Epithelial cell of proximal tubule (primary cell): Measurements from ENCODE around the genes FAM180A and TBXAS1.

- RAMPAGE, long total RNA: no peak
- RRBS: no CpG with 5 or more reads among the region's 26 CpGs
These were observed 21.5 kb downstream of the SLC13A4 start for GRCh38 chr7:135706099-135707241.

DNA sequence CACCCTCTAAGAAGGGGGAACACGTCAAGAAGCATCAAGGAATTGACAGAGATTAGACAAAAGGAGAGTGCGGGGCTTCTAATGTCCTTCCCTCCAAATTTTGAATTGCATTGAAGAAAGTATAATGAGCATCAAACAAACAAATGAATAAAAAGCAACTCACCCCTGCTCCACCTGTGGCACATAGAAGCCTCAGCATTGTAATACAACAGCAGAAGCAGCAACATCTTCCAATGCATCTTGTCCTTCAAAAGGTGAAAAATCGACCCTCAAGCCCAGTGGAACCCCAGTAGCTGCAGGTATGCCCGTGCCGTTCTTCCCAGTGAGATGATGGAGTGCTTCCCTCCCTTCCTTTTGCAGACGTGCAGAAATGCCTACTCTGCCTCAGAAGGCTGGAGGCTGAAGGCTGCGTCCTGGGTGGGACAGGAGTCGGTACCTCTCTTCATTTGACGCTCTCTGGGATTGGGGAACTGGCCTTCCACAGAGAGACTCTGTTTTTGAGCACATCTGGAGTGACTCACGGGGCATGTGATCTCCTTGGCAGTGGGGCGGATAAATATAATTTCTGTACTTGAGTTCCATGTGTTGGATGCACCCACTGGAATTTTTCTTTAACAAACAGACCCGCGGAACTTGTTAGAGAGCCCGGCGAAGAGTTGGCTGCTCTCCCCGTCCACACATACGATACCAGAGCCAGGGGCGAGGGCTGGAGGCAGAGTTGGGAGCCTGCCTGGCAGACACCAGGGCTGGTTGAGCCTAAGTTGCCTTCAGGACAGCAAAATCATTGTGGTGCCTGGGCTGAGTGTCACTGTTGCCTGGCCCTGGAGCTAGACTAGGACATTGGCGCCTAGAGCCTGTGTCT, at the start of gene FAM180A:
Gene FAM180A (minus strand): TSS at position 472 of the 862 bp plus-strand sequence.
- RAMPAGE, long total RNA: no peak
- RRBS: no CpG with 5 or more reads among the region's 19 CpGs

GRCh38 chr7:136405956-136406696, 429.0 kb upstream of the MTPN start:
- RAMPAGE, long total RNA: no peak
- RRBS: no CpG with 5 or more reads among the region's 17 CpGs

- RAMPAGE, long total RNA: no peak
- RRBS: no CpG with 5 or more reads among the region's 7 CpGs
These were observed 29.8 kb upstream of the DGKI start for GRCh38 chr7:137876336-137877271.

- RAMPAGE, long total RNA: no peak
- RRBS: no CpG with 5 or more reads among the region's 7 CpGs
These were observed 48.2 kb downstream of the CREB3L2 start for GRCh38 chr7:137953521-137954255.

GRCh38 chr7:137957763-137958374, 44.0 kb downstream of the CREB3L2 start:
- RAMPAGE, long total RNA: no peak
- RRBS: no CpG with 5 or more reads among the region's 4 CpGs

GRCh38 chr7:137981116-137982107, 20.5 kb downstream of the CREB3L2 start:
- RAMPAGE, long total RNA: no peak
- RRBS: no CpG with 5 or more reads among the region's 6 CpGs

- RAMPAGE, long total RNA: no peak
- RRBS: no CpG with 5 or more reads among the region's 7 CpGs
These were observed 11.2 kb upstream of the AKR1D1 start for GRCh38 chr7:138064913-138065599.

DNA sequence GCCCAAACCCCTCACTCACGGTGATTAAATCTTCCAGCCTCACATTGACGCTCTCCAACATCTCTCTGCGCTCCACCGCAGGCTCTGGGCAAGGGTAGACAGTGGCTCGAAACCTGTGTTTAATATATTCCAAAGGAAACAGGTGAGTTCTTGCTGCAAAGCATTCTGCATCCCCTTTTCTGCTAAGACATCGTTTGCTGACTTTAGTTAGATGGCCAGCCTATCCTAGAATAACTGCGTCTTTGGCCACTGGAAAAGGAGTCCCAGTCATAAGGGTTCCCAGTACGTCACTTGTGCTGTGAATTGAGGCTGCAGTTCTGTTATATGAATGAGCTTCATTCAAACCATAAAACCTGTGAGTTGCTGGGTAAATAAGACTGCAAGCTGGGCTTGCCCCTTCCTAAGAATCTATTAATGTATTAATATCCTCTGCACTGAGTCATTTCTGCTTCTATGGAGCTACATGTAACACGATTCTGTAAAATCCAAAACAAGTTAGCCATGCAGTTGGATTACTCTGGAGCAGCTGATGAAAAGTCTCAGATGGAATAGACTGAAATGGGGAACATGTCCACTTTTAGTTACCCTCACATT, 42.0 kb upstream of the TMEM213 start:
- RAMPAGE, long total RNA: no peak
- RRBS: no CpG with 5 or more reads among the region's 9 CpGs

DNA sequence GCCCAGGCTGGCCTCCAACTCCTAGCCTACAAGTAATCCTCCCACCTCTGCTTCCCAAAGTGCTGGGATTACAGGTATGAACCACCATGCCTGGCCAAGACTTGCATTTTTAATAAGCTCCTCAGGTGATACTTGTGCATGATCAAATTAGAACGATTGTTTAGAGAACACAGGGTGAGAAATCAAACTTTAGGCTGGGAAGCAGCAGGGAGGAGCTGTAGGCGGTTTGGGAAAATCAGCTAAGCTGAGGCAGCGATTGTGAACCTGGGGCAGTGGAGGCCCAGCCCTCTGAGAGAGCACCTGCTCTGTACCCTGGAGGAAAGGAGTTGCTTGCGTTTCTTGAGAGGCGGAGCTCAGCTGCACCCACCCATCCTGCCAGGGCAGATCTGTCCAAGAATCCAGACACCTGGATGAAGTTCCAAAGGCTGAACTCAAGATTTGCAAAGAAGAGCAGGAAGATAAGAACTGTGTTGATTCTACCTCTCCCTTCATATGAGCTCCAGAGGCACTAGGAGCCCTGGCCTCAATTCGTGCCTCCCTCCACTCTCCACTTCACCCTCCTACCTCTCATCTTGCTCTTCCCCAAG, 21.7 kb upstream of the TMEM213 start:
- RAMPAGE, long total RNA: no peak
- RRBS: no CpG with 5 or more reads among the region's 6 CpGs

- RAMPAGE, long total RNA: no peak
- RRBS: no CpG with 5 or more reads among the region's 7 CpGs
These were observed 33.8 kb downstream of the ZC3HAV1 start for GRCh38 chr7:139075677-139076228.

GRCh38 chr7:139093333-139094476, 15.8 kb downstream of the ZC3HAV1 start:
- RAMPAGE, long total RNA: no peak
- RRBS: no CpG with 5 or more reads among the region's 19 CpGs

DNA sequence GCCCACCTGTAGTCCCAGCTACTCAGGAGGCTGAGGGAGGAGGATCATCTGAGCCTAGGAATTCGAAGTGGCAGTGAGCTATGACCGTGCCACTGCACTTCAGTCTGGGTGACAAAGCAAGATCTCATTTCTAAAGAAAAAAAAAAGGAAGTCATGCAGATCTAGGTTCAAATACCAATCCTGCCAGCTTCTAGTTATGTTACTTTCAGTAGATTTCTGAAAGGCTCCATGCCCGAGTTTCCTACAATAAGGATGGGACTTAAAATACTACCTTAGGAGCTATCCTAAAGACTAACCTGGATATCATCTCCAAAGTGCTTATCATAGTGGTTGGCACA, 4.5 kb downstream of the ZC3HAV1 start:
- RAMPAGE, long total RNA: no peak
- RRBS: no CpG with 5 or more reads among the region's 3 CpGs

GRCh38 chr7:139131348-139131895, 2.2 kb upstream of the TTC26 start:
- RAMPAGE, long total RNA: no peak
- RRBS: no CpG with 5 or more reads among the region's 4 CpGs

DNA sequence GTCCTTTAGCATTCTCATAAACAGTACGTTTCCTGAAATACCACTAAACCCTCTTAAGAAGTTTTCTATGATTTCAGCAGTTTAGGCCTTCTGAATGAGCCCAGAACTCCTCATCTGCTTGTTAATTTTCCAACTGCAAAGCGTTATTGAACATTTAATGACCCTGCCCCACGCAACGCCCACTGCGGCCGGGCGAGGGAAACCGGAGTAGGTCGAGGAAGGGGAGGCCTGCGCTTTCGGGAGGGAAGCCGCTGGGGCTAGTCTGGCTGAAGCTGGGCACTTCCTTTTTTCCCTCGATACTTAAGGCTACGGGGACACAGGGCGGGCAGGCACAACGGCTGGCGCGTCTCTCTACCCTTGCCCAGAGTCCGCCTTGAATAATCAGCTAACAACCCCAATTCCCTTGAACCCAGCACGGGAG, 509 bp upstream of the UBN2 start:
- RAMPAGE, long total RNA: no peak
- RRBS: no CpG with 5 or more reads among the region's 20 CpGs

DNA sequence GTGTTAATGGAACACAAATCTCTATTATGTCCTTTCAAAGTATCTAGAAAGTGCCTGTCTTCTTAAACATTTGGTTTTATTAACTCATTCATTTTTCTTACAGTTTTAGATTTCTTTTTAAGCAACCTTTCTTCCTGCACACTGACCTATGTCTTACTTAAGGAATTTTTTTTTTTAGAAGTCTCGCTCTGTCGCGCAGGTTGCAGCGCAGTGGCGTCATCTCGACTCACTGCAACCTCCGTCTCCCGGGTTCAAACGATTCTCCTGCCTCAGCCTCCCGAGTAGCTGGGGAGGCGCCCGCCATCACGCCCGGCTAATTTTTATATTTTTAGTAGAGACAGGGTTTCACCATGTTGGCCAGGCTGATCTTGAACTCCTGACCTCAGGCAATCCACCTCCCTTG, 1.2 kb upstream of the LUC7L2 start:
- RAMPAGE, long total RNA: no peak
- RRBS: under 1% methylated on average over 5 of the region's 14 CpGs

DNA sequence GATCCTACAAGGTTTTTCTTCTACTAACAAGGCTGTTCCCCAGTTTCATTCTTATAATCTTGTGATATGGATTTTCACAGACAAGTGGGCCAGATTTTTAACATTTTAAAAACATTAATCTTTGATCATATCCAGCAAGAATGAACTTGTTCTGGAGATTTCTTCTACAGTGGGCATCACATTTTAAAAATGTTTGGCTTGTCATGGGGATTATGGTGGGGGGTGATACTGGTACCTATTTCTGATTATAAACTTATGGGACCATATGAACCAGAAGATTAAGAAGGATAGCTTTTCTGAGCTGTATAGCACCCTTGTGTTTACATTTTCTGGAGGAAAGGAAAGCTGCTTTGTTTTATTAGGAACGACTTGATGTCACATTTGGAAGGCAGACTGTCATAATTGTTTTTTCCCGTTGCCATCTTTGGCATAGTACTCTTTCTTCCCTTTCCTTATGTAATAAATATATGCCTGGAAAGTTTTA, 9.9 kb downstream of the LUC7L2 start:
- RAMPAGE, long total RNA: no peak
- RRBS: no CpG with 5 or more reads among the region's 2 CpGs

- RAMPAGE, long total RNA: no peak
- RRBS: no CpG with 5 or more reads among the region's 3 CpGs
These were observed 73.6 kb downstream of the HIPK2 start for GRCh38 chr7:139704015-139704731.

DNA sequence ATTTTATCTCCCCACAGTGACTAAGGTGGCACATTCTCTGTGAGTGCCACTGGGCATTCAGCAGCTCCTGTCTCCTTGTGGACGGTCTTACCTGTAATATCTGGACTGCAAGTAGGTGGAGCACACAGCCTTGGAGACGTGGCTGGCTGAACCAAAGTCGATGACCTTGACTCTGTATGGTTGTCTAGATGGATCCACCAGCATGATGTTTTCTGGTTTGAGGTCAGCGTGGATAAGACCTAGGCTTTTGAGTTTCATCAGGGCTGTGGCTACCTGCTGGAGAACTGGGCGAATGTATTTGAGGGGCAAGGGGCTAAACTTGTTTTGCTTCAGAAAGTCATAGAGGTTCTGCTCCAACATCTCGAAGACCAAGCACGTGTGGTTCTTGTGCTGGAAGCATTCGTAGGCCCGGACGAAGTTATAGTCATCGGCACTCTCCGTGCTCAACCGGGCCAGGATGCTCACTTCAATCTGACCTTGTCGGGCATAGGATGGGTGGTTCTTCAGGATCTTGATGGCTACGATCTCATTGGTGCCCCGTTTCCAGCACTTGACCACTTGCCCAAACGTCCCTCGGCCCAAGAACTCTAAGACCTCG, 61.9 kb downstream of the HIPK2 start:
- RAMPAGE, long total RNA: no peak
- RRBS: 100% methylated on average over 3 of the region's 19 CpGs

GRCh38 chr7:139828989-139830254, at the start of gene TBXAS1:
TSS of gene TBXAS1 (plus strand) at chr7:139829264.
- RAMPAGE, long total RNA: no peak
- RRBS: no CpG with 5 or more reads among the region's 15 CpGs